ENCODE measurements around a stretch of chr1.

GRCh38 chr1:119101458-119102181, 38.8 kb downstream of the WARS2 start:
- RRBS, result no CpG with 5 or more reads among the region's 5 CpGs

- RRBS, result no CpG with 5 or more reads among the region's 2 CpGs
These were observed 73.8 kb upstream of the HAO2 start for GRCh38 chr1:119294701-119295170.

DNA sequence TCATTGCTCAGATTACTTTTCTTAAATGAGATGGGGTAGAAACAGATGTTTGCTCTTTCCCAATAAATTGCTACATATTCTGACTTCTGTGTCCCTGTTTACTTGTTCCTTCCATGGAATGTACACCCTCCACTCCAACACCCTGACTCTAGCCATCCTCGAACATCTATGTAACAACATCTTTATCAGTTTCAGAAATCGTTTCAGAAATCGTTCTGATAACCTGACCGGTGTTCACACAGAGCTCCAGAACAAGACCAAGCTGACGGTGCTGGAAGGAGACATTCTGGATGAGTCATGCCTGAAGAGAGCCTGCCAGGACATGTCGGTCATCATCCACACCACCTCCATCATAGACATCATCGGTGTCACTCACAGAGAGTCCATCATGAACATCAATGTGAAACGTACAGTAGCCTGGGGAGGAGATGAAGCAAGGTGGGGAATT, 43.1 kb downstream of the ZNF697 start:
- RRBS, result no CpG with 5 or more reads among the region's 8 CpGs

DNA sequence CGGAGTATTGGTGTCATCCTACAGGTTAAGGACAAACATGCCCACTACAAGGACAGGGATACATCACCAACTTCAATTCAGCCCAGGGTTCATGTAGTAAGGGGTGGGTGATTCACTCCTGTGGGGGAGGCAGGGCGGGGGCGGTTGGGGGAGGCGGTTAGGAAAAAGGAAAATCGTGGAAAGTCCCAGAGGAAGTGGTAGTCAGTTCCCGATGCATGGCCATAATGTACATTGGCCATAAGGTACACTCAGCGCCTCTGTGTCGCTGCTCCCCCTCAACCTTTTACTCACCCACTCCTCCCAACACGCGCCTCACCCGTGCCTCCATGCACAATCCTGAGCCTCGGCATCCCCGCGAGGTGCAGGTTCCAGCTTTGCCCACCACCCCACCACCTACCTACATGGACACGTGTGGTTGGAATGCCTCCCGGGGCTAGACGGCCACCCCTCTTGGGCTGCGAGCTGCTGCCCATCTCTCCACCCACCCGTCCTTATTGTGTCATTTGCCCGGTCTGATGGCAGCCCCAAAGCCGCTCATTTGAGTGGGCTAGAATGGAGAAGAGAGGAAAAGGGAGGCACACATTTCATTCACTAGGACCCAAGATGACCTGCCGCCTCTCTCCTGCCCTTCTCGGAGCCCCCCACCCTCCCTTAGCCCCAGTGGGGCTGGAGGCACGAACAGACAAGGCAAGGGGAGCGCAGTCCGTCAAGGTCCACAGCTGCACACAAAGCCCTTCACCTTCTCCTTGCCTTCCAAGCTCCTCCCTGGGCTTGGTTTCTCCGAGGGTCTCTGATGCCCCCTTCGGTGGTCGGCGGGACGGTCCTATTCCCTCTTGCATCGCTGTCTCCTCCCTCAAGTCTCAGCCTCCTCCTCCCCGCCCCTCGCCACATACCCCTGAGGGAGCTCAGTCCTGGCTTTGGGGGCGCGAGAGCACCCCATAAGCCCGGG, 840 bp downstream of the ZNF697 start:
- RRBS, result 71% methylated on average over 5 of the region's 37 CpGs

DNA sequence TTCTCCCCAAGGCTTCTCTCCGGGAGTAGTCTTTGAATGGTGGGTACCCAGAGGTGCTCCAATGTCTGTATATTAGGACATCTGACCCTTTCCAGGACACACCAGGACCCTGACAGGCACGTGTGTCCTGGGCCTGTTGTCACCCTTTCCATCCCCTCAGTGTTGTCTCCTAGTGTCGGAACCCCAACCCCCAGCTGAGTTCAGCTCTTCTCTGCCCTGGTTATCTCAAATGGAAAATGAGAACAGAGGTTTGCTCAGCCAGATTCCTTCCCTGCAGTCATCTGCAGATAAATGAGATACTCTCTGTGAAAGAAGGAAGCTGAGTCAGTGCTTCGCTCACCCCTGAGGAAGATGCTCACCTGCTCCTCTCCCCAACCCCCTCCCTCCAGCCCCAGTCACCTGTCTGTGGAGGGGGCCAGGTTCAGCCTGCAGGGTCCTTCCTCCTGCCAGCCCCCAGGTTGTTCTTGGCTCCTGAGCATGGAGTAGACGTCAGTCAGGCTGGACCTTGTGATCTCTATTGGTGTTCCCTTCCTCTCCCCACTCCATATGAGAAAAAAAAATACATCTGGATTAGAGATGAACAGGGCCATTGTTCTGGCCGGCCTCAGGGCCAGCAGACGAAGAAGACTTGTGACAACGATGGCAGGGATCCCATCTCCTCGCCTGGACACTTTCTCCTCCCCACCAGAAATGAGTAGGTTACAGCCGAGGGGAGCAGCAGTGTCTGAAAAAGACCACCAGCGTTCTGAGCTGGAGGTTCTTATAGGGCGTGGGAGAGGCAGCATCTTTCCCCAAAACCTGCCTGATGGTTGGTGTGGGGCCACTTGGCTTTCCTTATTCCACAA, 20.9 kb downstream of the PHGDH start:
- RRBS, result no CpG with 5 or more reads among the region's 12 CpGs

DNA sequence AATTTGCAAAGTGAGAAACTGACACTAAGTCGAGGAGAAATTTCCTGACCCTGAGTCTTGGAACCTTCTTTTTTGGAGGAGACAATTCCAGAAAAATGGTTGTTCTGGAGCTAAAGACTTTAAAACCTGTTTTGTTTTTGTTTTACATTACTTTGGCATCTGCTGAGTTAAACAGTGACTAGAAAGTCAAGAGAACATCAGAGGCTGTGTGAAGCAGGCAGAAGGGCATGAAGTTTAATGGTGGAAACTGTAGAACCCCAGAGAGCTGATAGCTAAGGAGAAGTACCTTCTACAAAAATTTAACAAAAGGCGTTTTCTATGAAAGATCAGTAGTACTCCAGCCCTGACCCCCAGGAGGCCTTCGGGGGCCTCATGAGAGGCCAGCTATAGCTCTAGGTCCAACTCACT, 10.5 kb upstream of the HMGCS2 start:
- RRBS, result no CpG with 5 or more reads among the region's 3 CpGs

GRCh38 chr1:119782649-119783810, 14.3 kb upstream of the HMGCS2 start:
- RRBS, result no CpG with 5 or more reads among the region's 10 CpGs

- RRBS, result no CpG with 5 or more reads among the region's 7 CpGs
These were observed 20.8 kb downstream of the REG4 start for GRCh38 chr1:119790386-119791015.

DNA sequence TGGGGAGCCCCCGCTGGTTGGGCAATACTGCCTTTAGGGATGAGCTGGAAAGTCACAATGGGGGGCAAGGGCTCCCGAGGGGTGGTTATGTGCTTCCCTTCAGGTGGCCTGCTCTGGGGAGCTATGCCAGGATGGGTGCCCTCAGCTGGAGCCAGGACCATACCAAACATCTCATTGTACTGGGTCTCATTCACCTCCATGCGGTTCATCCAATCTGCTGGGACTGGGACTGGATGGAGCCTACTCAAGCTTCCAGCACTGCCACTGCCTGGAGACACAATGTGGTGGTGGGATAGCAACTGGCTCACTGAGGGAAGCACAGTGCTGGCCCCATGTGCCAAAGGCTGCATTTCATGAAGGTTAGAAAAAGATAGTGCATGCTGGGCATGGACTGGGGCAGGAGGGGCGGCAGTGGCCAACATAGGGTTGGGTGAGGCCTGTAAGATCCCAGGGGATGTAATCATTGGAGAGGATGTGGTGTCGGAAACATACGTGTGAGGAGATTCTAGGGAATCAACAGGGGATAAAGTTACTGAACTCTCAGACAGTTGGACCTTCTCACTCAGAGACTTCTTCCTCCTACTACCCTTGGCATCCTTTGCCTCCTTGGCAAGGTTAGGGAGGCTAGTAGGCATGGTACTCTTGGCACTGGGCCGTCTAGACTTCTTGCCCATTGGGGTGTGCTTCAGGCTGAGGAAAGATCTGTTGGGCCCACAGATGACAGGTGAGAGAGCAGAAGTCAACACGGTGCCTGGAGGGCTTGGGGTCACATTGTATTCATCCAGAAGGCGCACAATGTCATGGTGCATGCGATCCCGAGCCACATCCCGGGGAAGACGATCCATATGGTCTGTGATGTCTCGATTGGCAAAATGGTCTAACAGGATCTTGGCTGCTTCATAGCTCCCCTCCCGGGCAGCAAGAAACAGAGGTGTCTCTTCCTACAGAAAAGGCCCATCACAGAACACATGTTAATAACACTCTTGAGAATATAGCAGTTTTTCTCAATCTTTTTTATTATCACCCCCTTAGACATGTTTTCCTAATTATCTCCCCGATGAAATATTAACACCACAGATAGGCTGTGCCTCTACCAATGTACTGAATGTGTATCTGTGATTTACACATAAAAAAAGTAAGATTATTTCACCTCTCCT, 19.8 kb upstream of the ADAM30 start:
- RRBS, result 98% methylated on average over 4 of the region's 16 CpGs

GRCh38 chr1:119917482-119918036, 21.2 kb upstream of the ADAM30 start:
- RRBS, result no CpG with 5 or more reads among the region's 3 CpGs

DNA sequence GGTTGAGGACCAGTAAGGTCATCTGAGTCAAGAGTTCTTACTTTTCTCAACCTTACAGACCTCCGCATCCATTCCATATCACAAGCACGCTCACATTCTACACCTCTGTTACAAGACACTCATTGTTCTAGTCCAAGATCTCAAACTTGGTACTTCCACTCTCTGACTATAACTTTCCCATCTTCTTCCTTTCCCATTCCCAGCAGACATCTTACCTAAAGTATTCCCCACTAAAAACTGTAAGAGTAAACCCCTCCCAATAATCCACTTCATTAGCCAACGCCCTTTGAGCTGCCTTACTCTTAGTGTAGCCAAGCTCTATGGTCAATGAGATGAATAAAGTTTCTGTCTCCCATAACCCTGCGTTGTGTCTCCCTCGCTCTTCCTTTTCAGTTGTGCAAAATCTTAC, 83.8 kb upstream of the ADAM30 start:
- RRBS, result no CpG with 5 or more reads among the region's 5 CpGs

GRCh38 chr1:120232751-120233274, 56.5 kb upstream of the SEC22B start:
- RRBS, result no CpG with 5 or more reads among the region's 45 CpGs

DNA sequence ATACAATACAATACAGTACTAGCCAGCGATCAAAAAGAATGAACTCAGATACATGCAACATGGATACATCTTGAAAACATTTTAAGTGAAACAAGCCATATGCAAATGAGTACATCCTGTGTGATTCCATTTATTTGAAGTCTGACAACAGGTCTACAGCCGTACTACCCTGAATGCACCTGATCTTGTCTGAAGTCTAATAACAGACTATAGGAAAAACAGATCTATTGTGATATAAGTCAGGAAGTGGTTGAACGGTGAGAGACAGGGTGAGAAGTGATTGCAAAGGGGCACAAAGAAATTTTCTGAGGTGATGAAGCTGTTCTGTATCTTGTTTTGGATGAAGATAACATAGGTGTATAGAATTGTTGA, 147.0 kb downstream of the NBPF8 start:
- RRBS, result no CpG with 5 or more reads among the region's 3 CpGs

DNA sequence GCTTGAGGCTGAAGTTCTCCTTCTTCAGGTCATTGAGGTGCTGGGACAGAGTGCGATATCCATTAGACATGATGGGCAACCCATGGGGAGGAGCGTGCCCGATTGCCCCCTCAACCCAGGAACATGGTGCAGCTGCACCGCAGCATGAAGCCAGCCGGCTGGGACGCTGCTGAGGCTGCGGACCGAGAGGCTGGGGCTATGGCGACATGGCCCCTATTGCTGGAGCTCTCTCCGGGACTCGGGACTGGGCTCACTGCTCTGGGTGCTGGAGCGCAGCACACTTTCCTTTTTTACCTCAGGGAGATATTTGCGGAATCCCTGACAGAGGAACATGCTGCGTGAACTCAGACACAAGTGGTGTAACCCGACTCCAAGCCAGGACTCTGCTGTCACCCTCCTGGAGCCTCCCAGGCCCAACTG, 103.3 kb upstream of the NOTCH2NLR start:
- RRBS, result no CpG with 5 or more reads among the region's 15 CpGs

DNA sequence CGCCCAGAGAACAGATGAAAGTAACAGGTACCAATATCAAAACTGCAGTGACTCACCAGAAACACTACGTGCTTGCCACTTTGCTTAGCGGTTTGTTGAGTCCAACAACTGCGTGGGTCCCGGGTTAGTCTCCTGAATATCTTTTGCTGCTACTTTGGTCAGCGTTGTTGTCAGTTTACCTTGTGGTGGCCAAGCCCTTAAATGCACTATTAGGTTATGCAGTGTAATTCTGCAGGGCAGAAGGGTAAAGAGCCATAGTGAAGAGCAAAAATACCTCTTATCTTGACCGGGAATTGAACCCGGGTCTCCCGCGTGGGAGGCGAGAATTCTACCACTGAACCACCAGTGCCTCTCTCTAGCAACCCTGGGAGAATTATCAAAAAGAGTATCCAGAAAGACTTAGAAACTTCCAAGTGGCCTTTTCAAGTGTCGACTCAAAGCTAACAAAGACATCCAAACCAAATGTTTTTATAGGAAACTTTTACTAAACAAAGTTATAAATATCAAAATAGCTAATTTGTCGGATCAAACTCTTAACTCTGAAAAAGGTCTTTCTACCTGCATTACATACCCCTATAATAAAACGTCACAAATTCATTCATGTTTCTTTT, 127.1 kb downstream of the PPIAL4A start:
- RRBS, result no CpG with 5 or more reads among the region's 14 CpGs

DNA sequence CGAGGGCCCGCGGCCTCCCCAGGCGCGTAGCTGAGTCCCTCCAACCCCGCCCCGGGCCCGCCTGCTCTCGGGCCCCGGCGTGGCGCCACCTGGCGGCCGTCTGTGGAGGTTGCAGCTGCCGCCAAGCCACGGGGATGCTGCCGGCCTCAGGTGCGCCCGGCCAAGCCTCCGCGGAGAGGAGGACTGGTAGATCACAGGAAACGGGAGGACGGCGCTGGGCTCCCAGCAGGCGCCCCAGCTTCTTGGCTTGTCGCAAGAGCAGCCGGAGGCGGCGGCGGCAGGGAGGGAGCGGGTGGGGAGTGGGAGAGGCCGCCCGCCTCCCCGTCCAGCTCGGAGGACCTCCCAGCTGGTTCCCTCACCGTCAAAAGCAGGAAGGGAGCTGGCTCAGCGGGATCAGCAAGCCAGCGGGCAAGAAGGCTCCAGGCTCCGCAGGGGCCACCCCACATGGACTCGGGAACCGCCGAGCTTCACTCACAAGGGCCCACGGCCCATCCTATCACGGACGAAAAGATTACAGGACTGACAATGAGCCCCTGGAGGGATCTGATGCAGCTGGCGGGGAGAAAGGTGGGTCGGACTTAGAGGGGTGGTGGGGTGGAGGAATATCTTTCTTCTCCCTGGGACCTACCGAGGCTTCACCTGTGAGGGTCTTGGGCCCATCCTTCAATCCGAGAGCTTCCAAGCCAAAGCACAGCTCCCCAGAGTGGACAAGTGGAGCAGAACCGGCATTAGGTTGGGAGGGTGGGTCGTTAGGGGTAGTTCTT, 86.4 kb downstream of the FAM72B start:
- RRBS, result no CpG with 5 or more reads among the region's 51 CpGs

- RRBS, result no CpG with 5 or more reads among the region's 4 CpGs
These were observed 215.4 kb downstream of the SRGAP2C start for GRCh38 chr1:121400027-121400637.

- RRBS, result no CpG with 5 or more reads among the region's 63 CpGs
These were observed 579.0 kb downstream of the H3-7 start for GRCh38 chr1:143326808-143327219.

DNA sequence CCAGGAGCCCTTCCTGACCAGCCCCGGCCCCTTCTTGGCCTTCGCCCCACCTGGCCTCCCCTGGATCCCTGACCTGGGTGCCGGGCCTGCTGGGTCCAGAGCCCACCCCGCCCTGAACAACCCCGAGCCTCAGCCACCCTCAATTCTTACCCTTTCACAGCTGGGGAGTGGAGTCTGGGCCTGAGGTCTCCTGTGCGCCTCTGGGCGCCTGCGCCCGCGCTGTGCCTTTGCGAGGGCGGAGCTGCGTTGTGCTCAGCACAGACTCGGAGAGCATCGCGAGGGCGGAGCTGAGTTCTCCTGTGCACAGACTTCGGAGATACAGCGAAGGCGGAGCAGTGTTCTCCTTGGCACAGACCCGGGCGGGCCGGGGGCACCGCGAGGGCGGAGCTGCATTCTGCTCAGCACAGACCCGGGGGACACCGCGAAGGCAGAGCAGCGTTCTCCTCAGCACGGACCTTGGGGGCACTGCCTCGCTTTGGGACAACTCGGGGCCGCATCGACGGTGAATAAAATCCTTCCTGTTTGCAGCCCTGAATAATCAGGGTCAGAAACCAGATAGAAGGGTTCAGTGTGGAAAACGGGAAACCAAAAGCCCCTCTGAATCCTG, 481.2 kb downstream of the H3-7 start:
- RRBS, result no CpG with 5 or more reads among the region's 37 CpGs

DNA sequence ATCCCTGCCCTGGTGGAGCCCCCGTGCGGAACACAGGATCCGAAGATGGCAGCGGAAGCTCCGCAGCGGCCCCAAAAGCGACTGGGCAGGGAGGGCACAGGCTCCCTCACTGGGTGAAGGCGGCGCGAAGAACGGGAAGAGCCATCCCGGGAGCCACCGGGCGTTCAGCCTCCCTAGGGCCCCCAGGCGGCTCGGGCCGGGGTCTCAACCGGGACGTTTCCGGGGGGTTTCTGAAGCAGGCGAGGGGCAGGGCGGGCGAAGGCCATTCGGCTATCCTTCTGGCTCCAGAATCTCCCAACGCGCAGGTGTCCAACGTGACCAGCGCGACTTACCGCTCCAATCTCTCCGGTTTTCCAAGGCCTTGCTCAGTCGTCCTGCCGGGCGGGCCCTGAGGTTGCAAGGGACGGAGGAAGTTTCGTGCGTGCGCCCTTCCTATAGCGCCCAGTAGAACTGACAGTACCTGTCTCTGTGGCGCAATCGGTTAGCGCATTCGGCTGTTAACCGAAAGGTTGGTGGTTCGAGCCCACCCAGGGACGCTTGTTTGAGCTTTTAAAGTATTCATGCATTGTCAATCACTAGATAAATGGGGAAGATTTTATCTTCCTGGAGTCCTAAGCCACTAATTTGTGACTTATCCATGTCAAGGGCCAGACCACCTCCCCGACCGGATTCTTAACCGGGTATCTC, 42.5 kb downstream of the NBPF15 start:
- RRBS, result no CpG with 5 or more reads among the region's 49 CpGs

Data from CMK (cell line).